Epidermal melanocyte (primary cell): ENCODE measurements around a stretch of chr7.

GRCh38 chr7:17307927-17308071 lies 9.3 kb downstream of the AHR start:
- RRBS, result no CpG with 5 or more reads among the region's 2 CpGs

- RRBS, result no CpG with 5 or more reads among the region's 4 CpGs
Measured at GRCh38 chr7:17334796-17335014, 36.3 kb downstream of the AHR start.

DNA sequence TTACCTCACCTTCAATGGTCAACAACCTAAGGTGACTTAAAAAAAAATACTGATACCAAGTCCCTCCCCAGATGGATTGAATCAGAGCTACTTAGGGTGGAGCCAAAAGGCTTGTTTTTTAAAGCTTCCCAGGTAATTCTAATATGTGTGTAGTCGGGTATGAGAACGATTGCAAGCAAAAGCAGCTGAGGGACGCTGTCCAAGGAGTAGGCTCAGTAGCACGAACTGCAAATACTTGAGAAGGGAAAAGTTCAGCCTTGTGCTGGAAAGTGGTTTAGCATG lies 76.1 kb downstream of the AHR start:
- RRBS, result no CpG with 5 or more reads among the region's 4 CpGs

DNA sequence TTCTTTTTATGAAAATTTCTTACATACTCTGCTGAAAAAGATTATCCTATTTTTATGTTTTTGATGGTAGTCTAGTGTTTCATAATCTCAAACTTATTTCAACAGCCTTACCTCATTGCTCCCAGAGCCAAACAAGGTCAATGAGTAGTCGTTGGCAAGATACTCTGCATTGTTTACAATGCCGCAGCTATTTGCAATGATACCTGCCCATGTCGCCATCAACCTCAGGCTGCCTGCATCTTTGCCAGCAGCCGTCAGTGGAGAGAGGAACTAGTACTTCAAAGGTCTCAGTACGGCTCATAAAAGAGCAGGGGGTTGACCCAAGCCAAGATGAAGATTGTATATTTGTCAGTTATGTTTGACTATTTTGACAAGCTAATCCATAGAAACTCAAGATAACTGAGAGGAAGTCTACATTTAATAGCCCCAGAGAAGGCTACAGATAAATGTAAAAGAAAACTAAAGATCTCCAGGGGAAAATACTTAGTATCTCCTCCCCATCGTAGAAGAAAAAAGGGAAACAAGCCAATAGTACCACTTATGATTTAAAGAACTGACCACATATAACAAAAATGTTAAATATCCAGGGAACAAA lies 226.0 kb downstream of the AHR start:
- RRBS, result no CpG with 5 or more reads among the region's 6 CpGs

GRCh38 chr7:17651759-17652321 lies 288.5 kb downstream of the SNX13 start:
- RRBS, result no CpG with 5 or more reads among the region's 4 CpGs

DNA sequence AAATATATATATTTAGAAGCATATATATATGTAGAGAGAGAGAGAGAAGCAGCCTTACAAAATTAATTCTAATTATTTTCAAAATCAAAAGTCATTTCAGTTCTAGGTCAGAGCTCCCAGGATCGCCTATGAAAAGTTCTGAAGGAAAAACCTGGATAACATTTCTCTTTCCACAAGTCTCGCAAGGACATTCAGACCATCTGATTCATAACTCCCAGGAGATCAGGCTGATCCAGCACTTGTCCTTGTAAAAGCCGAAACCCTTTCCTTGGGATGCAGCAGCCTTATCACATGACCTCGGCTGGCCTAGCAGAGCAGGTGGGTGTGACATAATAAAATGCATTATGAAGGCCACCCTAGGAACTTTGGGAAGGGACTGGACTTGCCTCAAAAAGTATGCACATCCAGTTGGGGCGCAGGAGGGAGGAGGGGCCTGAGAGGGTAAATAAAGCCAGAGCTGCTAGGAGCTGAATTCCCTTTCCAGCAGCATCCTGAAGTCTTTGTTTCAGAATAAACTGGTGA lies 260.9 kb downstream of the SNX13 start:
- RRBS, result no CpG with 5 or more reads among the region's 5 CpGs

DNA sequence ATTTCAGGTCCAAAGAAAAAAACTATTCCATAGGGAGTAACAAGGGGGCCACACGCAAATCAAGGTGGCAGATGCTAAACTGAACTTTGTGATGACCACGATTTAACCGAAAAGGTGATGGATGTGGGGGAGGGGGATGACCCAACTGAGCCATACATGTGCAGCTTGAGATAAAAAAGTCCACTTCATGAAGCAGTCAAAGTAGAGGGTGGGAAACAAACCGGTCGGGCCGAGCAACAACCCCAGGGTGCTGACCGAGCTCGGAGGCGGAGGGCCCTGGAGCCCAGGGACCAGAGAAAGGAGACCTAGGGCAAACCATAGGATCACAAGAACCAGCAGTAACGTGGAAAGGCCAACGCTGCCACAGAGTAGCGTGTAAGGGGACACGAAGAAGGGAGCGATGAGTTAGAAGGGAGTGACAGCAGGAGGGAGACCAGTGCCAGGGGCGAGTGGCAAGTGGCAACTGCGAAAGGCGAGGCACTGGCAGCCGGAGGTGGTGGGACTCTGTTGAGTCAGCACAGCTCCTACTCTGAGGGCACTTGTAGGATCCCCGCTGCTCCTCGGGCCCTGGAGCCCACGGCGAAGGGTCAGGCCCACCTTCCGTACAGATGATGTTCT lies 584 bp downstream of the SNX13 start:
- RRBS, result no CpG with 5 or more reads among the region's 23 CpGs

DNA sequence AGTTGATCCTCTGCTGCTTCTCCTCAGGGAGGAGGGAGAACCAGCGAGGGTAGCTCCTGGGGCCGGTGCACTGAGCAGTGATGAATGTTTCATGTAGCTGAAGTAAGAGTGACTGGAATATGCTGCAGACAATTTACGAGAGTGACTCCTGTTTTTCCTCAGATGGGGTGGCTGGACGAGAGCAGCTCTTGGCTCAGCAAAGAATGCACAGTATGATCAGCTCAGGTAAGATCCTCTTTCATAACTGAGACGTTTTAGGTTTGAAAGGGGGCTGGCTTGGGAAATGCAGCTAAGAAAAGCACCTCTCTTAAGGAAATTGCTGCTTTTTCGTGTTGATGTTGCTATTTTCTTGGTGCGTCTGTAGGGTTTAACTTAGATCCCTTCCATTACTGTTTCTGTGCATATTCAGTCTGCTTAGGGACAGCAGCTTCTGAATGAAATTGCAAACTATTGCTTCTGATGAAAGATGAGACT lies 588 bp downstream of the HDAC9 start:
- RRBS, result no CpG with 5 or more reads among the region's 7 CpGs

GRCh38 chr7:18521828-18522706 lies 26.5 kb downstream of the HDAC9 start:
- RRBS, result no CpG with 5 or more reads among the region's 8 CpGs

DNA sequence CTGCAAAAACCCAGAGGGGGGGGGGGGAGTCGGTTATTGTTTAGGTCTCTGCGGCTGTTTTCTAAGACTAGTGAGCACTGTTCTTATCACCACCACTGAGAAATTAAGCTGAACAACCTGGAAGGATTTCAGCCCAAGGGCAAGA lies 1.4 kb downstream of the TWIST1 start:
- RRBS, result no CpG with 5 or more reads among the region's 2 CpGs

DNA sequence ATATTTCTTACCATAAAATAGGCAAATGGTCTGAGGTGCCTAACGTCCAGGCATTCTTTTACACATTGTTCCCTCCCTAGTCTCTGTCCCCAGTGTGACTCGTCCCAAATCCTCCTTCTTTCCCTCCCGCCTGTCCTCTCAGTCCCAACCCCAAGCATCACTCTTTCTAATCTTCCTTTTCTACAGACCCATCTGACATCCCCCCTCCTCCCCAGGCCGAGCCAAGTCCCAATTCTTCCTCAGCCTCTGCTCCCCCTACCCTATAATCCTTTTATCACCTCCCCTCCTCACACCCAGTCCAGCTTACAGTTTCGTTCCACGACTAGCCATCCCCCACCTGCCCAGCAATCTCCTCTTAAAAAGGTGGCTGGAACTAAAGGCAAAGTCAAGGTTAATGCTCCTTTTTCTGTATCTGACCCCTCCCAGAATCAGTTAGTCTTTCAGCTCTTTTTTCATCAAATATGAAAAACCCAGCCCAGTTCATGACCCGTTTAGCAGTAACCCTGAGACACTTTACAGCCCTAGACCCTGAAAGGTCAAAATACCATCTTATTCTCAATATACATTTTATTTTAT lies 95.1 kb downstream of the MACC1 start:
- RRBS, result no CpG with 5 or more reads among the region's 7 CpGs

DNA sequence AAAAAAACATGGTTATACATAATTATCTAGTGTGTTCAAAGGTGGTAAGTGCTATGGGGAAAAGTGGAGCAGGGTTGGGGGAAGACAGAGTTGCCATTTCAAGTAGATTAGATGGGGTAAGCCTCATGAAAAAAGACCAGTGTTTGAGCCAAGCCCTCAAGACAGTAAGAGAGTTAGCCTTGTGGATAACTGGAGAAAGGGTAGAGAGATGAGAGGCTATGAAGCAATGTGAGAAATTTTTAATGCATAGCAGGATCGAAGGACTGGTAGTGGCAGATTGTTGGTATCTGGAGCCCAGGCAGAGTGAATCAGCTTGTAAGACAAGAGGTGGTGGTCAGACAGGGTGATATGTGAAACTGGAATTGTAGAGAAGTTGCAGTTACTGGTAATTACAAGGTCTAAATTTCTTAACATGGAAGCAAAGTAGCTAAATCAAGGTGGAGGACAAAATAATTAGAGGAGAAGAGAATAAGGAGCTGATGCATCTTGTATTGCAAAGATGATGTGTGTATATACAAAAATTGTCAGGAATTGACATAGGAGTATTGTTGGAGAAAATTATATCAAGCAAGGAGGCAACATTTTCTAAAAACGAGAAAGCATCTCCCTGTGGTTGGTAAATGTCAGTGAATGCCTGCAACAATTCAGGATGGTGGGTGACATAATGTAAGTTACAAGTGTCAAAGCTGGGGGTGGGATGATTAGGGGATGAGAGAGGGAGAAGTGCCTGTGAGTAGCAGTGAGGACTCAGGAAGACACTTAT lies 14.9 kb downstream of the ITGB8 start:
- RRBS, result no CpG with 5 or more reads among the region's 2 CpGs

GRCh38 chr7:20402227-20402620 lies 71.5 kb downstream of the ITGB8 start:
- RRBS, result no CpG with 5 or more reads among the region's 1 CpG

GRCh38 chr7:20647028-20647890 lies 31.8 kb downstream of the ABCB5 start:
- RRBS, result no CpG with 5 or more reads among the region's 4 CpGs

DNA sequence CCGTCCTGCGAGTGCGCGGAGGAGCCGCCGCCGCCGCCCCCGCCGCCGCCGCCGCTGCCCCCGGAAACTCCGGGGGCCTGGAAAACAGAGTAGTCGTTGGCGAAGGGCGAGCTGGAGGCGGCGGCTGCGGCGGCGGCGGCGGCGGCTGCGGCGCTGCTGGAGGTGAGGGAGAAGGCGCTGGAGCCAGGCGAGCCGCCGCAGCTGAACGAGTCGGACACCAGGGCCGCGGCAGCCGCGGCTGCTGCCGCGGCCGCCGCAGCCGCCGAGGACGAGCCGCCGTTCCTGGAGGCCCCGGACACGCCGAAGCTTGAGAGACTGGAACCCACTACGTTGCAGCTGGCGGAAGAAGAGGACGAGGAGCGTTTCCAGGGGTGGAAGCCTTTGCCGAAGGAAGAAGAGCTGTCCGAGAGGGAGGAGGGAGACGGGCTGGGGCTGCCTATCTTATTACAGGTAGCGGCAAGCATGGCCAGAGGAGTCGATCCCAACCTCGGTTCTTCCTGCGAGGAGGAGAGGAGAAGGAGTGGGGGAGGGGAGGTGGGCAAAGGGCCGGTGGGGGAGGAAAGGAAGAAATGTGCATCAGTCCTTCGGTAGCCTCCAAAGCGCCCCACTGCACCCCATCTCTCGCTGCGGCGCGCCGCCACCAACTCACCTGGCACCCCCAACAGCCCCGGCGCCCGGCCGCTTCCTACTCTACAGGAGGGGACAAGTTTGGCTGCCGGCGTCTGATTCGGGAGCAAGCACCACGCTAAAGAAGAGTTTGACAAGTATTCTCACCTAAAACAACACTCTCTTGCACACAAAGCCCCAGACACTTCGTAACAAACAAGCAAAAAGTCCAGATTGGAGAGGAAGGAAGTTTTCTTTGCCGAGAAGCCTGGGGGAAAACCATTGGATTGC lies 1.1 kb downstream of the SP8 start:
- RRBS, result 6% methylated on average over 5 of the region's 79 CpGs

GRCh38 chr7:21344784-21345453 lies 83.0 kb upstream of the SP4 start:
- RRBS, result 63% methylated on average over 1 of the region's 10 CpGs

DNA sequence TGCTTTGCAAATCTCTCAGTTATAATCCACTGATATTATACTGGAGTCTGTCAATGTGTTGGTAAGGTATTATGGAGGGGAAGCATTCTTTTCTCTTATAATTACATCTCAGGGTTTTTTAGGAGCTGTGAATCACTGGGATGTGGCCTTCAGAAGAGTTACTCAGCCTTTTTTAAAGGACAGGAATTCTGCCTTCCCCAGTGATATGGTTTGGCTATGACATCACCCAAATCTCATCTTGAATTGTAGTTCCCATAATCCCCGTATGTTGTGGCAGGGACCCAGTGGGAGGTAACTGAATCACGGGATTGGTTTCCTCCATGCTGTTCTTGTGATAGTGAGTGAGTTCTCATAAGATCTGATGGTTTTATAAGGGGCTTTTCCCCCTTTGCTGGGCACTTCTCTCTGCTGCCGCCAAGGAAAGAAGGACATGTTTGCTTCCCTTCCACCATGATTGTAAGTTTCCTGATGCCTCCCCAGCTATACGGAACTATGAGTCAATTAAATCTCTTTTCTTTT lies 94.8 kb downstream of the CDCA7L start:
- RRBS, result no CpG with 5 or more reads among the region's 4 CpGs

GRCh38 chr7:21944485-21945027 lies 1.1 kb downstream of the CDCA7L start:
- RRBS, result 5% methylated on average over 6 of the region's 23 CpGs

- RRBS, result no CpG with 5 or more reads among the region's 4 CpGs
Measured at GRCh38 chr7:21972087-21972483, 26.4 kb upstream of the CDCA7L start.

GRCh38 chr7:22143500-22143915 lies 197.8 kb upstream of the CDCA7L start:
- RRBS, result no CpG with 5 or more reads among the region's 3 CpGs